Pulmonary artery (tissue), 1 donor: ENCODE measurements around a stretch of chr10.

GRCh38 chr10:80271000-80271448 is 18.4 kb downstream of the MAT1A start:
- PRO-cap = no peak

DNA sequence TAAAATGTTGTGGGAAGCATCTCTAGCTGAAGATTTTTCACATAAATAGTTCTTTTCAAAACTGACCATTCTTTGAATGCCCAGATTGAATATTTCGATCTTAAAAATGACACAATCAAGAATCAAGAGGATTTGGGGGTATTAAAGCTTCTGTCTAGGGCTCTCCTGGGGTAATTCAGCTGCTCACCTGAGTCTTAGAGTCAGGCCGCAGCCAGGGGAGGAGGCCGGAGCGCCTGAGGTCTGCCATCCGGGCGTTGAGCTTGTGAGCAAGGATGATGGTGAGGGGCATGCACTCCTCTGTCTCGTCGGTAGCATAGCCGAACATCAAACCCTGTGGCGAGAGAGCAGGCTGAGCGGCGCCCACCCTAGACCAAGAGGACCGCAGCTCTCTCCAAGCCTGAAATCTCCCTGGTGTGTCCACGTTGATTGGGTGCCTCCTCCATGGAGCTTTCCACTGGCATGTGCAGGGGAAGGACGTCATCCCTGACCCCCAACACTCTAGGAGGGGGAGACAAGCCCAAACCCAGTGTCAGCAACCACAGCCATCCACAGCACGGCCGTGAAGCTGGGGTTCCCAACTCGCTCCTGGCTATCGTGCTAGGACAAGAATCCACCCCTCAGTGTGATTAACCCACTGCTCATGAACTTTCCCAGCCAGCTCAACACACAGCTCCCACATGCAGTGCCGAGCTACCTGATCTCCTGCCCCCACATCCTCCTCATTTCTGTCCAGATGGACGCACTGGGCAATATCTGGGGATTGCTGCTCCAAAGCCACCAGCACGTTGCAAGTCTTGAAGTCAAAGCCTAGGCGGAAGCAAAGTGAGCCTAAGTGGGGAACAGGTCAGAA is 9.2 kb downstream of the MAT1A start:
- PRO-cap = no peak

DNA sequence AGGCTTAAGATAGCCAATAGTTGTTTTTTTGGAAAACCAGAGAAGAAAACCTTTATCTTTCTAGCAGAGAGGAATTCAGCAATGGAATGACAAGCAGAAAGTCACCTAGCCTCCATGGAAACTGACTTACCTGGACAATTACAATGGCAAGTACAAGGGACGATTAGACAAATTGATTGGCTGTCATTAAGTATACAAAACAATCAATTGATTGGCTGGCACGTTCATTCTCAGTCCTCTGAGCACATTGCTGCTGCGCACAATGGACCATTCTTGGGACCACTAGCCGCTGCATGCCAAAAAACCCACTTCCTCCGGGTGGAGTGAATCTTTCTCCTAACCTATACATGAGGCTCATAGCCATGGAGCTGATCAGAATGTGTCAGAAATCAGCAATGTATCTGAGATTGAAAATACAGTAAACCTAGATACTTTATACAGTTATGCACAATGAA is 2.1 kb downstream of the MAT1A start:
- PRO-cap = no peak

DNA sequence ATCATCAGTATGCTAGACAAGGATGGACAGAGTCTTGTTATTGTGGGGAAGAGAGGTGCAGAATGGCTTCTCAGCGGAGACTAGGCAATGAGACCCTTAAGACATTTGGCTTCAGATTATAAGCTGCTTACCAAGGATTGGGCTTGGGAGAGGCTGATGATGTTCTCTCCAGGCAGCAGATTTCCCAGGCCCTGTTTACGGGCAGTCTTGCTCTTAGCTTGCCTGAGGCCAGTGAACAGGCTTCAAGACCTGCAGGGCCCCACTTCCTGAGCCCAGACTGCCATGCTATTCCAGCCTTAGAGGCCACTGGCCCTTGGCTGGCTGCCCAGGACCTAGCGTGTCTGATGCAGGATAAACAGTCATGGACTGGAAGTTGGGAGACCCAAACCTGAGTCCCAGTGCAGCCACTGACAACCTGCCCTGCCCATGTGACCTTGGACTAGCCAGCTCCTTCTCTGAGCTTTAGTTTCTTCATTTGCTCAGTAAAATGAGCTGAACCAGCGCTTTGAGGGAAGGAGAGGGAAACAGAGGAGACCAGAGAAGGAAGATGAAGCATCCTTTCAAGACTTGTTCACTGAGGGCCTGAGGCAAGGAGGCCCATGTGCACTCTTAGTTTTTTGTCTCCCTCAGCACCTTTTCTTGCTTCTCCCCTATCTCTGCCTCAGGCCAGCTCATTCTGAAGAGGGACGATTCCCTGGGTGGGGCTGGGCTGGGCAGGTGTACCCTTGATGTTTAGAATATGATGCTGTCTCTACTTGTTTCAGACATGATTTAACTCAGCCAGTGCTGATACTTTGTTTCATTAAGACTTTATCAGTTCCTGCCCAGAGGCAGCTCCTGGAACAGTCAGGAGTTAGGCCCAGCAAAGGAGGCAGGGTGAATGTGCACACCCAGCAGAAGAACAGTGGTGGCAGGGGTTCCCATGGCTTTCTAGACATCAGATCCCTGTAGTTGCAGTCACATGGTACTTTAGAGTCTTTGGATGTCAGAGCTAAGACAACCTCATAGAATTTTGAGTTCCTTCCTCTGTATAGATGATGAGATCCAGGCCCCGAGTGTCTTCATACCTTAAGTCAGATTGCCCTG is 3.2 kb downstream of the PRXL2A start:
- PRO-cap = no peak

- PRO-cap = no peak
Measured at GRCh38 chr10:80454738-80454865, 492 bp downstream of the TSPAN14 start.

DNA sequence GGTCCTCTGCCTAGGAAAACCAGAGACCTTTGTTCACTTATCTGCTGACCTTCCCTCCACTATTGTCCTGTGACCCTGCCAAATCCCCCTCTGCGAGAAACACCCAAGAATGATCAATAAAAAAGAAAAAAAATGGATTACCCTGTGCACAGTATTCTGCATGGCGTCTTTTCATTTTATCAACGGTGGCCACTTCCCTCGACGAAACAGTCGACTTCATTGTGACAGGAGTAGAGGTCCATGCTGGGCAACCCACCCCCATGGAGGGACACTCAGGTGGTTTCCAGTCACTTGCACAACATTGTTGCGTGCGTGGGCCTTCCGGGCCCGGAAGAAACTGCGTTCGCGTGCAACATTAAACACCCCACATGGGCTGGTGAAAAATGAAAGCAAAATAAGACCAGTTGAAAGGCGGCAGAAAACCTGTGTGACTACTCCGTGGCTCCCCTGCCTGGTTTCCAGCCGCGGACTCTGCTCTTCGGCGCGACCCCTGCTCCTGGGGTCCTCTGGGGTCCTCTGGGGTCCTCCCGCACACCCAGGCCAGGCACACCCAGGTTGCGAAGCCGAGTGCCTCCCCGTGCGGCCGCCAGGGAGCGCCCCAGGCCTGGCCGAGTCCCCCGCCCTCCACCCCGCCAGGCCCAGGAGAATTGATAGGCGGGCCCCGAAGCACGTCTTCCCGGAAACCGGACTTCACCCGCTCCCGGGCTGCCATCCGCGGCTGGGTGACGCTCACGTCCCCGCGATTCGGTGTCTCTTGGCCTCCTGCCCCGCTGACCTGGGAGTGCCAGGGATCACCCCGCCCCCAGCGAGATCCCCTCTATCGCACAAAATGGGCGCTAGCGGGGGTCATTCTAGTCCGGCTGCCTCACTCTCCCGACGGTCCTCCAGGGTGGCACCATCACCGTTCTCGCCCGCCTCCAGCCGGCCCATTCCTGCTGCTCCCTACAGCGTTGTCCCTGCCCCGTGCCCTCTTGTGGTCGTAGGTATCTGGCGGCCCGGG is 2.0 kb upstream of the SH2D4B start:
- PRO-cap = unidirectional peak, plus-strand start at position 711 of the sequence

DNA sequence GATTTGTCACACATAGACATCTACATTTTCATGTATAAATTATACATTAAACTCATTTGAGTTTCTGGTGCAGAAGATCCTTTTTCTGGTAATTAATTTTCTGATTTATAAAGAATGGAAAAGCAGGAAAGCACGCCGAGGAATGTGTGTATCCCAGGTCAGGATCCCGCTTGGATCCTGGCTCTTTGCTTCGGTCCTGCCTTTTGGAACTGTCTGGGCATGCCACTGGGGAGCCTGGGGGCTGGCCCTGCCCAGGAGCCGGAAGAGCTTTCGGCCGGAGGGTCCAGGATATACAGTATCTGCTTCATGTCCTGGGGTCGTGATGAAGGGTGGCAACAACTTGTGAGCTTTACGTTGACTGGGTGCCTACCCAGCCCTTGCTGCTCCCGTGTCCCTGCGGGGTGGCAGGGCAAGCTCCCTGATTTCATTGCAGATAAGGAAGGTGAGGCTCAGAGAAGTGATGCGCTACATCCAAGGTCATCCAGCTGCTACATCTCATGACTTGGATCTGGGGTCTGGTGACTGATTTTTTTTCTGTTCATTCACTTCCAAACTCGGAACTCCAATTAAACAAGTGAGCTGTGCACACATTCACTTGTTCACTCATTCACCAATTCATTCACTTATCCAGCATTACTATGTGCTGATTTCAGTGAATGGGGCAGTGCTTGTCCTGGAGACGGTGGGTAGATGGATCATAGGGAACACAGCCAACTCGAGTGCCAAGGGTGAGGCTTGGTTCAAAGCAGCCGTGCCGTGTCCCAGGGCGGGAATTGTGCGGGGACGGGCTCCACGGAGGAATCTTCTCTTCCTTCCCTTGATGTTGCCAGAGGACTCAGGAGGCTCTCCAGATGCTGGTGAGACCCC is 2.6 kb downstream of the SH2D4B start:
- PRO-cap = no peak

DNA sequence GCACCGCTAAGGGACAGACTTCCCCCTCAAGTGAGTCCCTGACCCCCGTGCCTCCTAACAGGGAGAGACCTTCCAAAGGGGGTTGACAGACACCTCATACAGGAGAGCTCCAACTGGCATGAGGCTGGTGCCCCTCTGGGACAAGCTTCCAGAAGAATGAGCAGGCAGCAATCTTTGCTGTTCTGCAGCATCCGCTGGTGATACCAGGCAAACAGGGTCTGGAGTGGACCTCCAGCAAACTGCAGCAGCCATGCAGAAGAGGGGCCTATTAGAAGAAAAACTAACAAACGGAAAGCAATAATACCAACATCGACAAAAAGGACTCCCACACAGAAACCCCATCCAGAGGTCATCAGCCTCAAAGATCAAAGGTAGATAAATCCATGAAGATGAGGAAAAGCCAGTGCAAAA is 280.8 kb downstream of the SH2D4B start:
- PRO-cap = no peak

GRCh38 chr10:81485979-81486181 is 389.1 kb upstream of the NRG3 start:
- PRO-cap = no peak

DNA sequence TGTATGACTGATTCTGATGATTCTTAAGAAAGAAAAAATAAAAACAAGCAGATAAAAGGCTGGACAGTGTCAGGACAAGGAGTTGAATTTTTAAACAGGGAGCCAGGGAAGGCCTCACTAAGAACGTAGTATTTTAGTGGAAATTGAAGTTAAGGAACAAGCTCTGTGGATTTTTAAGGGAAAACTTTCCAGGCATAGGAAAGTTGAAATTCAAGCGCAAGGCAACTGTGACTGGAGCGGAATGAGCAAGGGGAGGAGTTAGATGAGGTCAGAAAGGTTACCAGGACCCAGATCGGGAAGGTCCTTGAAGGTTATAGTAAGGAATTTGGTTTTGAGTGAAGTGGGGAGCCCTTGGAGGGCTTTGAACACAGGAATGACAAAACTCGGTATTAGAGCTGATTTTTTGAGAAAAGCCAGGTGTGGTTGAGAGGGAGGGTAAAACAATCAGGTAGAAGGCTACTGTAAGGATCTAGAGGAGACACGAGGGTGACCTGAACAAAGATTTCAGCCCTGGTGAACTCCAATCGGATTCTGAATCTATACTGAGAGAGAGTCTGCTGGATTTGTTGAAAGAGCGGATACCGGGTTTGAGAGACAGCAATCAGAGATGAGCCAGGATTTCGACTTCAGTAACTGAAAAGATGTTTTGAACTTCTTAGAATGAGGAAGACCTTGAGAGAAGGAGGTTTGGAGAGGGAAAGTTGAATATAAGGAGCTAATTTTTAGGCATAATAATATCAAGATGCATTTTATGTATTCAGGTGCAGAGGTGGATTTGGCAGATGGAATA is 1013.9 kb downstream of the NRG3 start:
- PRO-cap = no peak

DNA sequence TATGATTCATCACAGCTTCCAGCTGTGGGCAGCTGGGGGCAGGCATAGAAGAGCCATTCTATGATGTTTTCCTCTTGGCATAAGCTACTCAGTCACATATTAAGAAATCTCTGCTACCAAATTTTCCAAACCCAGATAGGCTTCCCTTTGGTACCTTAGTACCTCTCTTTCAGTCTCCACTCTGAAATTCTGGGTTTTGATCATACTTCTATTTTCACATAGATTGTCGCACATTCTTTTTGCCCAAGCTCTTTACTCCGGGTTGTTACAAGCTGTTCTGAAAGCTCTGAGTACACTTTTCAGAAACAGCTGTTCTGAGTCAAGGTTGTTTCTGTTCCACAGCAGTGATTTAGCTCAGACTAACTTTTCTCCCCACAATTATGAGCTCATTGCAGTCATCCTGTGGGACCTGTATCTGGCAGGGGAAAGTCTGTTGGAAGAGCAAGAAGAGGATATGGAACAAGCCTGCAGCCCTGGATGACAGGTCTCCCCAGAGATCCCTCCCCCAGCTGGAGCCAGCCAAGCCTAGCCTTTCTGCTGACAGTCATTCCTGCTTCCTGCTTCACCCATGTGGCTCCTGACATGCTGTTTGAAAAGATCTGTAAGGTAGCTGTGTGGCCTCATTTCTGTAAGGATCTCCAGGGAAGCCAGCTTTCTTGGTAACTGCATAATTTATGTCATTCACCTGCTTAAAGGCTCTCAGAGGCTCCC is 599.5 kb upstream of the GHITM start:
- PRO-cap = no peak

DNA sequence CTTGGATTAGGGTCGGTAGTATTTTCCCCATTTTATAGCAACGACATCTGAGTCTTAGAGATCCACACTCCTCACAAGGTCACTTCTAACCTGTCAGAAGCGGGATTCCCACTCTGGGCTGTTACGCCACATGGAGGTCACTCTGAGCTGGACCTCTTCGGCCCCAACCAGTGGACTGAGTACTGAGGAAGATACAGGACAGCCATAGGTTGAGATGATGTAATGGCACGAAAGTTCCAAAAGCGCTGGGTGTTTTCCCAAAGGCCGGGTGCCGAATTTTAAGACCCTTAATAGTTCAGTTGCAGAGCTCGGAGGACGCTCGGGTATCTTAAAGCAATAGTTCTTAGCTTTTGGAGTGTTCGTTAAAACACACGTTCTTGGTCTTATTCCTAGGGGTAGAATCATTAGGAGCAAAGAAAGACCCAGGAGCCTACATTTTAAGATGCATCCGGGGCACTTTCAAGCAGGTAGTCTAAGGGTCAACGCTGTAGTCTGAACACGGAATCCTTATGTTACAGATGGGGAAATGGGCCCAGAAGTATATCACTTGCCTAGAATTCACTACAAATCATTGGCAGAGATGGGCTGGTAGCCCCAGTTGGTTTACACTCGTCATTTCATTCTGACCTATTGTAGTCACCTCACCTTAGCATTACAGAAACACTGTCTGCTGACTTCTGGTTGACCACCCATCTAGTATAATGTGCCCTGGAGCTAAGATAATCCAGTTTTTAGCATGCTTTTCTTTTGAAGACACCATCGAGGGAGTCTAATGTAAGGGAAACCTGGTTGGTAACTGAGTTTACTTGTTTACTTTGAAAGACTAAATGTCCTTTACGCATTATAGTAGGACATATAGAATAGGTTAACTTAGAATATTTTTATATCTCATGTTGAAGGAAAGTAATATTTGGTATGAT is 974 bp downstream of the GHITM start:
- PRO-cap = no peak

- PRO-cap = no peak
Measured at GRCh38 chr10:84158888-84159424, 14.6 kb upstream of the GPR15LG start.

DNA sequence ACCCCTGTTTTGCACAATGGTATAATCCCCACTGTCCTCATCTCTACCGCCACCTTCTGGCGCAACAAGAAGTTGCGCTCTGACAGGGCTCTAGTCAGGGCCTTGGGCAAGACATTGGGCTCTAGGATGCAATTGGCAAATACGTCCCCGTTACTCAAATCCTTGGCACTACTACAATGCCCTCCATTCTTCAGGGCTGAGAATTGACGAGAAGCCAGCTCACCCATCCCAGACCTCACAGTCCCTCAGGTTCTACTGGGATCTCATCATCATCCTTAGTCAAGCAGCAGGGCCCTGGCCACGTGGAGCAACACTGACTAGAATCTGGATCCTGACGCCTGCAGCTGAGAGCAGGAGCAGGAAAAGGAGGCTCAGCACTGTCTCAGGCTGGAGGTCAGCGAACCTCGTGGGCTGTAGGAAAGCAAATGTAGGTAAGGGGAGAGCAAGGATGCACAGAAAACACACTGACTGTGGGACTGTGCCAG is 10.6 kb downstream of the LRIT2 start:
- PRO-cap = no peak

DNA sequence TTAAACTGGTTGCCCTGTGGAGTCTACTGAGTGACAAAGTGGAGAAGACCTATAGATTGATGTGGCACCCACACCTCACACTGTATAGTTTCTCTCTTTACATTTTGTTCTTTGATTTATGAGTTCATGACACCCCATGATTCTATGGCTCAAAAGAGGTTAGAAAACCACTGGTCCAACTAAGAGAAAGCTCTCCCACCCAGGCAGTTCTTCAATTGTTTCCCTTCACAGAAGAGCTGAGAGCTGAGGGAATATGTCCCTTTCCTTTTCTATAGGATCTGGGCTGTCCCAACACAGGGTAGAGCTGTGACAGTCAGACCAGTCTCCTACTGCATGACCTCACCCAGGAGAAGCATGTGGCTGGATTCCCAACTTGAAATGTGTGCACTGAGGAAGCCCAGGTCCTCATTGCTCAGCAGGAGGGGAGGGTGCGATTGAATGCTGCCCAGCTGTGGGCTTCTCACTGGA is 508.5 kb downstream of the CCSER2 start:
- PRO-cap = no peak

DNA sequence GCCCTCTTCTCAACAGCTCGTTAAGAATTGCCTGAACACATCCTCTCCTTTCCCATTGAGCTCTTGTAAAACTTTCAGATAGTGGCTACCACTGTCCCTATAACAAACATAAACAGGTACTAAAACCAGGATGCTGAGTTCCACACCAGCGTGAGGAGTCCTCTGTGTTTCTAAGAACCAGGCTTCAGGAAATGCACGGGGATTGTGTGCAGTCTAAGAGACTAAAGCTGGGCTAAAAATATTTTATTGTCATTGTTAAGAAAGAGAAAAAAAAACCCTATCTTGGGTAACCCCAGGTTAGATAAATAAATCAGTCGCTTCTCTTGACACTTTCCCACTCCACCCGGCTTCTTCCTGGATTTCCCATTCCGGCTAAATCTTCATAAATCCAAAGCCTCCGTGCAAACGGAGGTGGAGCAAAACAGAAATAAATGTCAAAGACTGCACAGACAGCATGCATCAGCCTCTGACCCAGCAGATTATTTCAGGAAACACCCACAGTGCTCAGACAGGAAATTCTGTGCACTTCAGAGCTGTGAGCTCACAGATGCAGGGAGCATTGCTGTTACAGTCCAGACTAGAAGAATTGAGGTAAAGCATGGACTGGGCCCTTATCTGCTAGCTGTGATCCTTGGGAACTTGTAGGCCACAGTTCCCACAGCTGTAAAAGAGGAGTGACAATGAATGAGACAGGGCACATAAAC is 44.7 kb upstream of the GRID1 start:
- PRO-cap = no peak

DNA sequence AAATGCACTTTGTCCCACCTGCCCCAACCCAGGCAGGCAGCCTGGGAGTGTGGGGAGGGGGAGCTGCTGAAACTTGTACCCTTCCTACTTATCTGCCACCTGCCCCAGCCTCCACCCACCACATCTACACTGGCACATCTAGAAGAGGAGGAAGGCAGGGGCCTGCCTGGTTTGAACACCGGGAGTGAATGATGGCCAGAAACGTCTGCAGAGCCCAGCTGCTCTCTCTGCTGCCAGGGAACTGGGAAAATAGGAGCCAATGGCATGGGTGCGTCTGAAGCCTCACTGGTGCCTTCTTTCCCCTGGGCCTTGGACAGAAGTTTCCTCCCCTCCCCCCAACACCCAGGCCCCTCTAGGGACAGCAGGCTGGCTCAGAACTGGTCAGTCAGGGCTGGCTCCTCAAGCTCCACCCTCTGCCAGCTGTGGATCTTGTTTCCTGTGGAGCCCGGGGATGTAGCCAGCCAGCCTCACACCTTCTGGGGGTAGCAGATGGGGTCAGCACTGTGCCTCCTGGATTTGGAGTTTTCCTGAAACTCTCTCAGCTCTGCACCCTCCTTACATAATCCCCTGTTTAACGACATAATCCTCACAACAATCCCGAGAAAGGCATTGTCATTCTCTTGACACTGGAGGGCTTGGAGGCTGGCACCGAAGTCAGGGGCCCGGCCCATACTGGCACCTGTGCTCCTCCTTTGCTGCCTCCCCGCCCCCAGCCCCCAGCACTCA is 5.5 kb downstream of the LDB3 start:
- PRO-cap = bidirectional peak, plus-strand start at position 426 of the sequence, minus-strand start at position 379 of the sequence

- PRO-cap = no peak
Measured at GRCh38 chr10:86732626-86733152, 23.7 kb upstream of the BMPR1A start.

- PRO-cap = no peak
Measured at GRCh38 chr10:86744050-86744969, 12.1 kb upstream of the BMPR1A start.

DNA sequence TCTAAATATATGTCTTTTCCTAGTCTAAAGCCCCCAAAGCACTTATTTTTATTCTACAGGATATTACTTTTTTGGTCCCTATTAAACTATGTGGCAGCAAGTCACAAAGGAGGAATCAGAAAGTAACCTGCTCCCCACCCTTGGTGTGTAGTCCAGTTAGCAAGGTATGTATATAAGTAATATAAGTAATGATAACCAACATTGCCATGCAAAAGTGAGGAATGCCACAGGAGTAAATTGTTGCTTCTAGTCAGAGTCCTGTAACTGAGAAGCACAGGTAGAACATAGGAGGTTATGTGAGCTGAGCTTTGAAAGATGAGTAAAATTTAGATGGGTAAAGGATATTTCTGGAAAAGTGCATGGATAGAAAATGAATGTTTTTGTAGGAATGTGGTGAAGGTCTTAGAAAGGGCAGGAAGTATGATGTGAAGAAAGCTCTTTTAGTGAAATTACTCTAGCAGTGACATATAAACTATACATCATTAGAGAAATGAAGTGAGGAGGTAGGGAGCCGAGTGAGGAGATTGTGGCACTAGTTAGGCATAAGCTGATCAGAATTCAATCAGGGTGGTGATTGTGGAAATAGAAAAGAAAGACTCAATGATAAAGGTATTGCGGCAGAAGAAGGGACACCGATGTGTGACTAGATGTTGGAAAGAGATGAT is 87.1 kb downstream of the BMPR1A start:
- PRO-cap = no peak